Left colon (tissue), 1 donor: ENCODE measurements around the gene GPC1.

DNA sequence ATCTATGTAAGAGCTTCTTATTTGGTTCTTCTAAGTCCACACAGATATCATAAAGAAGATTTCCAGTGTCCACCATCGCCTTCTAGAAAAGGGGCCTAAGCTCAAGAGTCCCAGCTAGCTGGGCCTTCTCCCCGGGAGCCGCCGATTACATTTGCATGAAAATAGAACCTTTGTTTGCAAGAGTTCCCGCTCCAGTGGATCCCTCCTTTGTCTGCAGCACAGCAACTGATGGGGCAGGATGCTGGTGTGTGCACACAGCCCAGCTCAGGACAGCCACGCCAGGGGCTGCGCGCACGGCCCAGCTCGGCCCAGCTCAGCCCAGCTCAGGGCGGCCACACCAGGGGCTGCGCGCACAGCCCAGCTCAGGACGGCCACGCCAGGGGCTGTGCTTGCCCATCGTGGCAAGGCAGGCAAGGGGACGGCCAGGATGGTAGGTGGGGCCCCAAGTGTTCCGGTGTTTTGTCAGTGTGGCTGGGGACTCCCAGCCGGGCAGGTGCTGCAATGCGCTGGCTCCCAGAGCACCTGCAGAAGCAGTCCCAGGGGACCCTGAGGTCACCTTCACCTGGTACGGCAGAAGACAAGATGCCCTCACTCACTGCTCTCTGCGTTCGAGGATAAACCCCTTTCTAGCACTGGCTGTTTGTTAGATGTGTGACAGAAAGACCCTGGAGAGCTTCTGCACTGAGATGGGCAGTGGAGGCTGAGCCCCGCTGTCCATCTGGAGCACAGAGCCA is 108.9 kb downstream of the HDAC4 start:
- PRO-cap: no peak

DNA sequence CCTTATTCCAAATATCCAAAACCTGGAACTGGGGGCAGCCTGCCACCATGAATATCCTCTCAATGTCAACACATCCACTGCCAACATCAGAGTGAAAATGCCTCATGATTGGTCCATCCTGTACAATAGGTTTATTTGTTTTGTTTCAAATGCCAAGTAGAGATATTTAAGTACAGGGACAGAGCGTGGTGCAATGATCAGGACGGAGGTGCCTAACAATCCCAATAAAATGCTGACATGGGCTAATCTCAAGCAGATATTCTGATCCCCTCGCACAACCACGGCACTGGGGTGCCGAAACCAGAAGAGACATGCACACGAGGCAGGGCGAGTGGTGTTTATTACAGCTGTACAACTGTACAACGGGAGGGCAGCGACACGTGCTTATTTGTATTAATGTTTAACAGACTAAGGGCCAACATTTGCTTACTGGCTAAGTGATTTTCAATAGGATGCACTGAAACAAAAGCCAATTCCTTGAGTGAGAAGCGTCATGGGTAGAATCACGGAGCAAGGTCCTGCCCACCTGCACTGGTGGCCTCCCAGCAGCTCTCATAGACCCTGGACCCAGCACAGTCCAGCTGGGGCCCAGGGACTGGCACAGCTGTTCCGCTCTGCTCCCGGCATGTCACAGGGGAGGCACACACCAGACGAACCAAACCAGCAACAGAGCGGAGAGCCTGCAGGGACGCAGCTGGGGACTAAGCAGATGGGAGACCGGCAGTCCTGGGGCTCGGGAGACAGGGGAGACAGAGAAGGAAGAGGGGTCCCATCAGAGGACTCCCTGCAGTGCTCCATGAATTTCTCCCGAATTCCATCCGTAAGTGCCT is 101.4 kb downstream of the HDAC4 start:
- PRO-cap: unidirectional peak, plus-strand start at position 193 of the sequence; bidirectional peak, plus-strand start at position 575 of the sequence, minus-strand start at position 313 of the sequence

- PRO-cap: no peak
These were observed 89.7 kb downstream of the HDAC4 start for GRCh38 chr2:239310888-239311713.

DNA sequence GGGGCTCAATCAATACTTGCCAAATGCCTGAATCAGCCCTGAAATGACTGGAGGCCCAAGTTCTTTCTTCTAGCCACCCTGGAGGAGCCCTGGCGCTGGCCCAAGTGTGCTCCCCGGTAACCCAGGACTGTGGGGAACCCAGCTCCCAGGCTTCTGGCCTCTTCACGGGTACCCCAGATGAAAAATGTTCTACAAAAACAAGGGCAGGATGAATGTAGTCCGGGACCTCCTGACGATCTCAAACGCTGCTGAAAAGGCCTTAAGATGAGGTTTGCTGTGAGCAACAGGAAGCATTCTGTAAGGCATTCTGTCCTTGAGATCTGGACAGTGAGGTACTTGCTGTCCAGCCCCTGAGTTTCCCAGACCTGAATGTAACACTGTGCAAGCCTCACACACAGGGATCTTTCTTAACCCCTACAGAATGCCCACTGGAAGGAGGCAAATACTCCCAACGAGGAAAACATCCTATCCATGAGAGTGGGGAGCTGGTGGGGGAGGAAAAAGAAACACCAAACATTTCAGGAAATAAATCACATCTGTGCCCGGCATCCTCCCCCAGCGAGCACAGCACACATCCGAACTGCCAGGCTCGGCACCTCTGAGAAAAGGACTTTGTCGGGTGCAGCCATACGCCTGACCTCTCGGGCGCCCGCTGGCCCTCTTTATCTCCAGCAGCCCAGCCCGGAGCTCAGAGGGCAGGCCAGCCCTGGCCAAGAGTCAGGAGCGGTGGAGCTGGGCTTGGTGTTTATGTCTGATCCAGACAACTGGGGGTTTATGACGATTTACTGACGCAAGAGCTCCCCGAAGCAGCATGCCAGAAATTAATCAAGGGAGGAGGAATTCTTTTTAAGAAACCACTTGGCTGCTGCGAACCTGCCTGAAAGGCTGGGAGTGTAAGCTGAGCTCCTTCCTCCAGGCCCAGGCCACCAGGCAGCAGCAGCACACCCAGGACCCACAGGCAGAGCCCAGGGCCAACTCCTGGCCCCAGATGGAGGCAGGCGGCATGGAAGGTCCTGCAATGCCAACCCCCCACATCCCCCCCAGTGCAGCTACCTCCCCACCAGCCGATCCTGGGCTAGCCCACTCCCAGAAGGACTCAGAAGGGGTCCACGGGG is 72.4 kb downstream of the HDAC4 start:
- PRO-cap: no peak

DNA sequence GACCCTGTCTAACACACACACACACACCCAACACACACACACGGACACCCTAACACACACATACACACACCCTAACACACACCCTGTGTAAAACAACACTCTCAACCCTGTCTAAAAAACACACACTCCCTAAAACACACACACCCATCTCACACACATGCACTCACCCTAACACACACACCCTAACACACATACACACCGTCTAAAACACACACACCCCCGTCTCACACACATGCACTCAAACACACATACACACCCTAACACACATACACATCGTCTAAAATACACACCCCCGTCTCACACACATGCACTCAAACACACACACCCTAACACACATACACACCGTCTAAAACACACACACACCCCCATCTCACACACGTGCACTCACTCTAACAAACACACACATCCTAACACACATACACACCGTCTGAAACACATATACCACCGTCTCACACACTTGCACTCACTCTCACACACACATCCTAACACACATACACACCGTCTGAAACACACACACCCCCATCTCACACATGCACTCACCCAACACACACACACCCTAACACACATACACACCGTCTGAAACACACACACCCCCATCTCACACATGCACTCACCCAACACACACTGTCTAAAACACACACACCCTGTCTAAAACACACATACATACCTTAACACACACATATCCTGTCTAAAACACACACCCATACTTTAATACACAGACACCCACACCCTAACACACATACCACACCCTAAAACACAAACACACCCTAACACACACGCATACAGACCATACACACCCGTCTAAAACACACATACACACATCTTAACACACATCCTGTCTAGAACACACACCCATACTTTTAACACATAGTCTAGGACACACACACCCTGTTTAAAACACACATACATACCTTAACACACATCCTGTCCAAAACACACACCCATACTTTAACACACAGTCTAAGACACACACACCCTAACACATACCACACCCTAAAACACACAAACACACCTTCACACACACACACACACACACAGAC is 55.0 kb downstream of the HDAC4 start:
- PRO-cap: no peak

DNA sequence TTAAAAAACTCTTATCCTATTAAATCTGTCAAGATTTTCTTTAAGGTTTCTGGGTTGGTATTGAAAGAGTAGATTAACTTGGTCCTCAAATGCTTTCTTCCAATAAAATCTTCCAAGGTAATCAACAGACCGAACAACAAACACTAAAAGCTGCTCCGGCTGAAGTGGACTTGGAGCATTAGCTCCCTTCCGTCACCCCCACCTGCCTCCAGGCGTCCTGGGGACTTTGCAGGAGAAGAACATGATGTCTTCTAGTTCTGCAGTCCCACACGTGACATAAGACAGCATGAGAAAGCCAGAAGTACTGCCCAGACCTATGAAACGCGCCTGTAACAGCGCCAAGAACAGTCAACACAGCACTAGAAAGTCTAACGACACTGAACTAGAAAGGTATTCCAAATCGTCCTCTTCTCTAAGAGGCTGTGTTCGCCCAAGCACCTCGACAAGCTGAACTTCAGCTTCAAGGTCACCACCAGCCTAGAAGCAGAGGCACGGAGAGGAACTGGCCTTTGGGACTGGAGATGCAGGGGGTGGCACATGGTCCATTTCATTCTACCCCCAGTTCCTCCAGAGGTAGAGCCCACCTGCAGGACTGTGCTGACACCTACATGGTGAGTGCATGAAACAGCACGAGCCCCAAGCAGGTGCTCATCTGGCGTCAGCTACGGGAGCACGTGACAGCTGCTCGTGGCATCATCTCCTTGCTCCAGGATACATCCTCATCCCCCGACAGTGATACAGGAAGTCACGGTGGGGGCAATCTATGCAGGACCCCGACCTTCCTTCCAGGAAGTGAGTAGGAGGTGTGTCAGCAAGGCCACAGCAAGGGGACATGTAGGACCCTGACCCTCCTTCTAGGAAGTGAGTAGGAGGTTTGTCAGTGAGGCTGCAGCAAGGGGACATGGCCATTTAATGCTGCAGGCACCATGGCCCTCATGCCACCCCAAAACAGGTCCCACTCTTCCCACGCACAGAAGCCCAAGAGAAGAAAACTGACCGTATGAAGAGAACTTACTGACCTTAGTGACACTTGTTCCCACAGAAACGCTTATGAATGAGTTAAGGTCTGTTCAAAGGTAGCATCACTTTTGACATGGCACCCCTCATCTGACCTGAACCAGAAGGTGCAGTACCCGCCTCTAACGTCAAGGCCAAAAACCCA is 3.7 kb downstream of the HDAC4 start:
- PRO-cap: no peak

DNA sequence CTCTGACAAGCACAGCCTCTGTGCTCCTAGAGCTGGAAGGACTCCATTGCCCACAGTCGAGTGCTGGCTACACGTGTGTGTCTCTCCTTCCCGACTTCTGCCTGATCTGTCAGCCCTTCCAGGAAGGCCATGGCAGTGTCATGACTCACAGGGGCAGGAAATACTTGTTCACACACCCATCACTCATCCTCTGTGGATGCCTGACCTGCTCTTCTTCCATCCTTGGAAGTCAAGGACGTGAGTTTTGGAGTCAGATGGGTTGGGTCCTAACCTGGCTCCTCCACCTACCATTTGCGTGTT is 43.4 kb upstream of the HDAC4 start:
- PRO-cap: no peak

DNA sequence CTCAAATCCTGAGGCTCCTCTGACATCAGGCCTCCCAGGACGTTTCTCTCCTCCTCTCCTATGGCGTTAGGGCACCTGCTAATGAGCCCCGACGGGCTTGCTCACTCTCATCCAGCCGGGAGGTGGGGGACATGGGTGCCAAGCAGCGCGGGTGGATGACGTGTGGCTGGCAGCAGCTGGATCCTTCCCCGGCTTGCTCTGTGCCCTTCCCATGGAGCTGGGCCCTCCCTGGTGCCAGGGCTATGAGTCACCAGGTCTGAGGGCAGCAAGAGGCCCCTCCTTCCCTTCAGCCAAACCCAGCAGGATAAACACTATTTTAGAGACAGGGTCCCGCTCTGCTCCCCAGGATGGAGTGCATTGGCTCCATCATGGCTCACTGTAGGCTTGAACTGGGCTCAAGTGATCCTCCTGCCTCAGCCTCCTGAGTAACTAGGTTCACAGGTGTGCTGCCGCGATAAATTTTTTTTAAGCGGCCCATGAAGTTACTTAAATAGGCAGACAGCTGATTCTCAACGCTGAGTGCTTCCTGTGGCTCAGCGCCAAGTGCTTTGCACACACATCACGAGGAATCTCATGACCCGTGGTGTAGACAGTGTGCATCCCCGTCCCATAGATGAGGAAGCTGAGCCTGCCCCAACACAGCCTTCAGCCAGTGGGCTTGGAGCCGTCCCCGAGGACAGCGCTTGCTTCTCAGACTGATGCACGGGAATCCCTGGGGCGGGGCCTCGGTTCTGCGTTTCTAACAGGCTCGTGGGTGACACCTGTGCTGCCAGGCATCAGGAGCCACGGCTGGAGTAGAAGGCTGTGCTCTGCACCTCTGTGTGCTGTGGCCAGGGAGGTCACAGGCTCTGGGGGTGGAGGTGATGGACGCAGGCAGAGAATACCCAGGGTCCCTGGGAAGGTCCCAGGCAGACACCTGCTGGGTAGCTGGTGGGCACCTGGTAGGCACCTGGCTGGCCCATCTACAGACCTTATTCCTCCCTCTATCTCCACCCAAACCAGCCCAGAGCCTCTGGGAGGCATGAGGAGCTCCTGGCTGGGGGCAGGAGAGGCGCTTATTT is 64.7 kb upstream of the HDAC4 start:
- PRO-cap: unidirectional peak, plus-strand start at position 612 of the sequence; unidirectional peak, plus-strand start at position 652 of the sequence

DNA sequence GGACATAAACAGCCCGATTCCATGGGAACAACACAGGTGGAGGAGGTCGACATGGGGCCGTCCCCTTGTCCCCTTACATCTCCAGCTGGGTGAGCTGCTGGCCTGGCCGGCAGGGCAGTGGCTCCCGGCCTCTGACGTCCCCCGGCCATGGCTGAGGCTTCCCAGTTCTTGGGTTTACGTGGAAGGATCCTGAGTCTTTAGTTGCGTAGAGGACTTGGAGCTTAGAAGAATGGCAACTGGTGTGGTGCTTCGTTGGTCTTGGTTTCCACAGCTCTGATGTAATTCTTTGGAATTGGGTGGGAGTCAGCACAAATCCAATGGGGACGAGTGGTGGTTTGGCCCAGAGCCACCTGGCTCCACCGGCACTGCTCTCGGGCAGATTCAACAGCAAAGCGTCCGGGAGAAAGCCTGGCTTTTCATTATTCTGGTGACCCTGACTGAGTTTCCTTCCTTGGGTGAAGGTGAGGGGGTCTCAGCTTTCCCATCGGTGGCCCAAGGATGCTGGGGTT is 98.4 kb upstream of the HDAC4 start:
- PRO-cap: no peak

DNA sequence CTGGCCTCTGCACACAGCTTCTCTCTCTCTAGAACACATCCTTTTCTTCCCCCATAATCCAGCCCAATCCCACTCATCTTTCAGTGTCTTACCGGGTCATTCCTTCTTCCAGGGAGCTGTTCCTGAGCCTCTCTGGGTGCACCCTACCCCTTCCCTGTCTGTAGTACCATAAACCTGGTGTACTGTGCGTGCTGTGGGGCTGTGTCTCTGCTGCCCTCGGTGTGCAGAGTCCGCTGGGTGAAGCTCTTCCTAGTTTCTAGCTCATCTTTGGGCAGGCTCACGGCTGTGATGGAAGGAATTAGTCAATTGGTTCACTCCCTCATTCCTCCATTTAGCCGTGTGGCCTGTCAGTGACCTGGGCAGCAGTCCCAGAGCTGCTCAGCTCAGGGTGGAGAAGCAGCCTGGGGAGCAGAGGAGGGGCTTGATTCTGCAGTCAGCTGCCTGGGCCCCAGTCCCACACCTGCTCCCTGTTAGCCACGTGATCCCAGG is 133.0 kb upstream of the HDAC4 start:
- PRO-cap: no peak

DNA sequence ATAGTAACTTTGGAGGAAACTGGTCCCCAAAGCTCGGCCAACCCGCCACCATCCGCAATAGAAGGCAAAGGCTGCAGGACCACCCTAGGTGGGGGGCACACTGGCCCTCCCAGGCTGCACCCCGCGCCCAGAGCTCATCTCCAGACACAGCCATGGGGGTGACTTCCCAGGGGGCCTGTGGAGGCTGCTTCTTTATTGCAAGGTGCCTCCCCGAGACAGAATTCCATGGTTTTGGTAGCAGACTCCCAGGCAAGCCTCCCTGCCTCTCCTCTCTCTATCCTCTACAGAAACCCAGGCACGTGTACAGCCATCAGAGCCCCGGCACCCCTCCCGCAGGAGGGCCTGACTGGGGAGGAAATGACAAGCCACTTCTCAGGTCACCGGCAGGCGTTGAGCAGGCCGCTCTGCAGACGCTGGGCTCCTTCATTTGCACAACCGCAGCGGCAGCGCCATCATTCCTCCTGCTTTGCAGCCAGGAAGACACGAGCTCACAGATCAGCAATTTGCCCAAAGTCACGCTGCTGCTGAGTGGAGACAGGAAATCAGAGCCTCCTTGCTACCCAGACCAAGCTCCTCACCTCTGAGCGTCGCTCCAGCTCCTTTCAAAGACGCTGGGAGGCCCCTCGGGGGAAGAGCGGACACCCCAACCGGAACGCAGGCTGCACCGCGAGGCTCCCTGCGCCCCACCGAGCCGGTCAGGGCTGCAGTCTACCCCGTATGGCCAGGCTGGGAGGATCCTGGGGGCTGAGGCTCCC is 80.1 kb downstream of the NDUFA10 start:
- PRO-cap: no peak

DNA sequence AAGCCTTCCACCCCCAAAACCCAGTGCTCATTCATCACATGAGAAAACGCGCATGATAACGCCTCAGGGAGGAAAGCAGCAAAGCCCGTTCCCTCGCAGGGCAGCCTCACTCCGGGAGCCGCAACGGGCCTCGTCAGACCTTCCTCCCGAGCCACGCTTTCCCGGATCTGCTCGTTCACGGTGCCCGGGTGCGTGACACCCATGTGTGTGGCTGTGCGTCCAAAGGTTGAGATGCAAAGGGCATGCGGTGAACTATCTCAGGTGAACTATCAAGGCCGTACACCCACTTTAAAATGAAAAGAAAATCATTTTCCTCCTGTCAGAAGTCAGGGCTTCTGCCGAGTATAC is 59.8 kb downstream of the NDUFA10 start:
- PRO-cap: no peak

GRCh38 chr2:240033341-240033640 is 3.1 kb upstream of the OR6B2 start:
- PRO-cap: no peak

GRCh38 chr2:240126892-240127158 is 9.3 kb downstream of the COPS9 start:
- PRO-cap: no peak

- PRO-cap: no peak
These were observed 5.5 kb downstream of the COPS9 start for GRCh38 chr2:240130575-240130980.

- PRO-cap: no peak
These were observed 115.5 kb upstream of the OTOS start for GRCh38 chr2:240255515-240256783.

GRCh38 chr2:240435104-240436137 is at the start of gene GPC1:
Gene GPC1, plus strand, starts transcription at chr2:240435663.
- PRO-cap: bidirectional peak, plus-strand start at chr2:240435378, minus-strand start at chr2:240435202; bidirectional peak, plus-strand start at chr2:240435706, minus-strand start at chr2:240435545; bidirectional peak, plus-strand start at chr2:240435878, minus-strand start at chr2:240435764; unidirectional peak, minus-strand start at chr2:240436082

DNA sequence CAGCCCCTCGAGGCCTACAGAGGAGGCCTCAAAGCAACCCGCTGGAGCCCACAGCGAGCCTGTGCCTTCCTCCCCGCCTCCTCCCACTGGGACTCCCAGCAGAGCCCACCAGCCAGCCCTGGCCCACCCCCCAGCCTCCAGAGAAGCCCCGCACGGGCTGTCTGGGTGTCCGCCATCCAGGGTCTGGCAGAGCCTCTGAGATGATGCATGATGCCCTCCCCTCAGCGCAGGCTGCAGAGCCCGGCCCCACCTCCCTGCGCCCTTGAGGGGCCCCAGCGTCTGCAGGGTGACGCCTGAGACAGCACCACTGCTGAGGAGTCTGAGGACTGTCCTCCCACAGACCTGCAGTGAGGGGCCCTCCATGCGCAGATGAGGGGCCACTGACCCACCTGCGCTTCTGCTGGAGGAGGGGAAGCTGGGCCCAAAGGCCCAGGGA is 31.2 kb downstream of the GPC1 start:
- PRO-cap: no peak

- PRO-cap: no peak
These were observed 13.5 kb downstream of the ANKMY1 start for GRCh38 chr2:240544297-240544657.

- PRO-cap: bidirectional peak, plus-strand start at chr2:240568071, minus-strand start at chr2:240568005; bidirectional peak, plus-strand start at chr2:240568223, minus-strand start at chr2:240568146
These were observed 501 bp upstream of the RNPEPL1 start for GRCh38 chr2:240567686-240568279.